Endometrial microvascular endothelial cells (primary cell): ENCODE measurements around a stretch of chr10.

GRCh38 chr10:3991961-3992317, 206.9 kb upstream of the KLF6 start:
- RAMPAGE, long total RNA: no peak

- RAMPAGE, long total RNA: no peak
Measured at GRCh38 chr10:4061967-4062509, 277.0 kb upstream of the KLF6 start.

DNA sequence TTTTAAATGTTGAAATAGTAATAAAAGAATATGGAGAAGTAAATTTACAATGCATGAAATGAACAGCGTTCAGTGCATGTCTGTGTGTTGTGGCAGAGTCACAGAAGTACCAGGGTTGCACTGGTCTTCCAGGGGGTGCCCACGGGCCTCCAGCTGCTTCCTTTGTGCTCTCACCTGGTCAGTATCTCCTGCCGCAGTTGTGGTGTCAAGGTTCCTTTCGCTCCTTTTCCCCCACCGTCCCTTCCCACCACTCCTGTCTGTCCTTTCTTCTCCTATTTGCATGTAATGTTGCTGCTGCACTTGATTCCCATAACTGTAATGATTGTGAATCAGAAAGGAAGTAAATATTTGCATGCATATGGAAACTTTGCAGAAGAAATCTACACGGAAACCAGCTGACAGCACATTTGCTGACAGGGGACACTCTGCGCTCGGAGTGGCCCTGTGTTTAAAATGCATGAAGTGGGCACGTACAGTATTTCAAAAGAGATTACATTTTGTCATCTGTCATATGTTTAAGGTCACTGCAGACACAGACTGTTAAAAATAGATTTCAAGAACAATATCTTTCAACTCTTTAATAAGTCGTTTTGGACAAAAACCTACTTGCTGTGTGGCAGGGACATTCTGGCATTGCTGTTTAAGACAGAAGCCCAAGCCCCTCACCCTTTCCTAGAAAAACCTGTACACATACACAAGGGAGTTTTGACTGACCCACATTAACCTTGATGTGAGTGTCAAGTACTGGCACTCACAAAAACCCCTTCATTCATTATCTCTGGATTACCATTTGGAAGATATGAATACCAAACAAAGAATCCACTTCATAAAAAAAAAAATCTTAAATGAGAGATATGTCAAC, 336.7 kb upstream of the KLF6 start:
- RAMPAGE, long total RNA: no peak

DNA sequence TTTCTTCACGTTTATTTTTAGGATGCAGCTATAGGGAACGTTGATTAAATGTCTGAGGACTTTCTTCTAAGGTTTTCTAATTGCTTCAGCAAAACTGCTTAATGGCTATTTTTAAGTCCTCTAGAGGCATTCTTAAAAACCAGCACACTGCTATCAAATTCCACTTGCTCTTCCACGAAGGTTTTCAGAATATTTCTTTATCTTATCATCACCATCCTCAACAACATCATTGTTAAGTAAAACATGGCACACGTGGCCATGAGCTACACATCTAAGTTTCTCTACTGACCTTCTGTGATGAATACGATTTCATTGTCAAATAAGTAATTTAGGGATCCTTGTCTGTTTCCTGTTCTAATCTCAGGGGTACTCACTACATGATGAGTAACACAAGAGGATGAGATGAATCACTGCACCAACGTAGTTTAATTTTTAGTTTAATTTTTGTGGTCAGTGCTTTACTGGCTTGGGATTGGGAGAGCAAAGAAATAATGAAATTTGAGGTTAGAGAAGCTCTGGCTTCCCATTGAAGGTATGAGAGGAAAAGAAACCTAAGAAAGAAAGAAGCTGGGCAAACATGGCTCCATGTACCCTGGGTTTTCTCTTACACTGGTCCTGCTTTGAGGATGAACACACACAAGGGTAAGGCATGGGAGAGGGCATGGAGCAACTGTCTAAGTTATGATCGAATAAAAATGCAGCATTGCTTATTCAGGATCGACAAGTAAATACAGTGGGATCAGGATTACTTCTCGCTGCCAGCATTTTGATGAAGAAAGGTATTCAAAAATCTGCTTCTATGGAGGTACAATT, 461.9 kb upstream of the KLF6 start:
- RAMPAGE, long total RNA: no peak

GRCh38 chr10:4372478-4373010, 453.5 kb upstream of the AKR1E2 start:
- RAMPAGE, long total RNA: no peak

GRCh38 chr10:4914133-4914899, 48.9 kb upstream of the AKR1C1 start:
- RAMPAGE, long total RNA: no peak

DNA sequence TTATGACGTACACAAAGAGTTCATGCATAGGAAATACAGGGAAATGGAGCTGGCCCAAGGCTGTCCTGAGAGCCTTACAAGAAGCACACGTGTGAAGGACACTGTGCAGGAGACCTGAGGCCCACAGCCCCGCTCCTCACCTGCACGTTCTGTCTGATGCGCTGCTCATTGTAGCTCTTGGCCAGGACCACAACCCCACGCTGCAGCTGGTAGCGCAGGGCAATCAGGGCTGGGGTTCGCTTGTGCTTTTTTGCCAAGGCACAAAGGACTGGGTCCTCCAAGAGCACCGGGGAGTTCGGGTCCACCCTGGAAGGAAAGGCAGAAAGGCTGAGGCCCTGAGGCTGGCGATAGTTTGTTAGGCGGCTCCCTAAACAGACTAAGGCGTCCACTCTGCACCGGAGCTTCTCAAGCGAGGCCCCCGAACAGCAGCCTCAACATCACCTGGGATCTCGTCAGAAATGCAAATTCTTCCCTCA, 8.4 kb downstream of the AKR1C2 start:
- RAMPAGE, long total RNA: no peak

DNA sequence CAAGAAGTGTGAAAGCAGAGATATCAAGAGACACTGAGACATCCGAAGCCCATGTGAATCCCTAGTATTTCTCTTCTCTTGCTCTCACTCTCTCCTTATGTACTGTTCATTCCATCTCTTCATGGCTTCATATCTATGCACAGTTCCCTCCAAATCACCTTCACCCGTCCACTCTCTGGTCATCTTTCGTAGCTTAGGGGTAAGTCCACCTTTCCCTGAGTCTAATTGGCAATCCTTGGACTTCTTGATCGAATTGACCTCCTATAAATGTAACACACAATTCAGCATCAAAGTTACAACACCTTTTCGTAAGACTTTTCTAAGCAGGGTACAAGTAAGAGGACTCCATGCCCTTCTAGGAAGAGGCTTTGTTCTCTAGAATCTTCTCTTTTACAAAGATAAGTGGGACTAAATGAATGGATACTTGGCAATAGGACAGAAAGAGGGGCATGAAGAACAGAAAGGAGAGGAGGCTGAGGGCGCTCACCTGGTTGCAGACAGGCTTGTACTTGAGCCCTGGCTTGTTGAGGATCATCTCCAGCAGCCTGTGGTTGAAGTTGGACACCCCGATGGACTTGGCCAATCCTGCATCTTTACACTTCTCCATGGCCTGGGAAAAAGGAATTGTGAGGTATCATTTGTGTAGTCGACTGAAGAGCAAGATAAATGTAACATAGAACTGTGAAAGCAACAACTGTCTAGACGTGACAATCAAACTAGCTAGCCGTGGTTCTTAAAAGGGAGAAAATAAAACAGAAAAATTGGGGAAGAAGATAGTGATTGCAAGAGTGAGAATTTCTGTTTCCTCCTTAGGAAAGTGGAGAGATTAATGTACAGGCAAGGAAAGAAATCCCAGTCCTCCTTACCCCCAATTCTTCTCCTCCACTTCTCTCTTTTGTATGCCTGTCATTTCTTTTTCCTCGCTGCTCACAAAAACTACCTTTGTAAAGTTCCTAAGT, 5.2 kb downstream of the AKR1C2 start:
- RAMPAGE, long total RNA: no peak

DNA sequence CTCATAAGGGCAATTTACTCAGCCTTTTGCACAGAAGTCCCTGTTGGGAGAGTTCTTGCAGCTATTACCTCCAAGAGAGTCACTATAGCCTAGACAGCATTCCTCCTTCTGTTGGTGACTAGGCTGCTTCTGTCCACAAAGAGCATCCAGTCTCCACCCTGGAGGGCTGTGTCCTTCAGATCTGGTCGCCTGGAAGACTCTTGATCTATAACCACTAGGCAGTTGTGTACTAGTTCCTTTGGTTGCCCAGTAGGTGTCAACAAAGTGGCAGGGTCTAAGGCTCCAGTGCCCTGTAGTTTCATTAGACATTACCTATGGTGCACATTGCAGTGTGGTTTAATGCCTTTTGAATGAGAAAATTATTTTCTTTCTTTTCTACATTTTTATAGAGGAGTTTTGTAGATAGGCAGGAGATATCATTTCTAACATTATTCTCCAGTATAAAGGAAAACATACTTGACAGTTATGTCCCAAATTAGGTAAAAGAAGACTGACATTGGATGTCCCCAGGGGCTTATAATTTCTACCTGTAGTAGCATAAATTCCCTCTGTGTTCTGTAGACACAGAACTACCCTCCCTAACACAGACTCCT, 11.4 kb upstream of the AKR1C2 start:
- RAMPAGE, long total RNA: no peak

- RAMPAGE, long total RNA: no peak
Measured at GRCh38 chr10:5020199-5020664, 16.6 kb upstream of the AKR1C2 start.

DNA sequence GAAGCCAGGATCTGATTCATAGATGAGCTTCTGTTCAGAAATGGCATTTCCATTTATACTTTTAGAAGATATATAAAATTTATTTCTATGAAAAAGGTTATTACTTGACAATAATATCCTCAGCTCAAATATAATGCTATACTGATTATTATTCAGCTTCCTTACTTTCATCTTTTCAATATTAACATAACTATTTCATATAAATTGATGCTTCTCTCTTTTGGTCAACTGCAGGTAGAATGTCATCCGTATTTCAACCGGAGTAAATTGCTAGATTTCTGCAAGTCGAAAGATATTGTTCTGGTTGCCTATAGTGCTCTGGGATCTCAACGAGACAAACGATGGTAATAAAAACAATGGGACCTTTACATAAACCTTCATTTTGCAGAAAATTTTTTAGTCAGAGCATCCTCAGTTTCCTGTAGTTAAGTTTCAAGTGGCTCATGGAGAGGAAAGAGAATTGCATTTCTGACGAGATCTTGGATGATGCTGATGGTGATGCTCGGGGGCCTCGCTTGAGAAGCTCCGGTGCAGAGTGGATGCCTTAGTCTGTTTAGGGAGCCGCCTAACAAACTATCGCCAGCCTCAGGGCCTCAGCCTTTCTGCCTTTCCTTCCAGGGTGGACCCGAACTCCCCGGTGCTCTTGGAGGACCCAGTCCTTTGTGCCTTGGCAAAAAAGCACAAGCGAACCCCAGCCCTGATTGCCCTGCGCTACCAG, 7.8 kb downstream of the AKR1C3 start:
- RAMPAGE, long total RNA: no peak

DNA sequence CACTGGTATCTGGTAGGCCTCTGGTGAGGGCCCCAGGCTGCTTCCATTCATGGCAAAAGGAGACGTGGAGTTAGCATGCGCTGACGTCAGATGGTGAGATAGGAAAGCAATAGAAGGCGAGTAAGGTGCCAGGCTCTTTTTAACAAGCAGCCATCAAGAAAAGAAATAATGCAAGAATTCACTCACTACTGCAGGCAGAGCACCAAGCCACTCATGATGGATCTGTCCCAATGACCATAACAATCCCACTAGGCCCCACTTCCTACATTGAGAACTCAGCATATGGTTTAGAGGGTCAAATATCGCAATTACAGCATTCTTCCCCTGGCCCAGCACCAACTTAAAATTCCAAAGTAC, 37.9 kb downstream of the AKR1C8 start:
- RAMPAGE, long total RNA: no peak

GRCh38 chr10:5147417-5147704, 37.6 kb downstream of the AKR1C8 start:
- RAMPAGE, long total RNA: no peak

DNA sequence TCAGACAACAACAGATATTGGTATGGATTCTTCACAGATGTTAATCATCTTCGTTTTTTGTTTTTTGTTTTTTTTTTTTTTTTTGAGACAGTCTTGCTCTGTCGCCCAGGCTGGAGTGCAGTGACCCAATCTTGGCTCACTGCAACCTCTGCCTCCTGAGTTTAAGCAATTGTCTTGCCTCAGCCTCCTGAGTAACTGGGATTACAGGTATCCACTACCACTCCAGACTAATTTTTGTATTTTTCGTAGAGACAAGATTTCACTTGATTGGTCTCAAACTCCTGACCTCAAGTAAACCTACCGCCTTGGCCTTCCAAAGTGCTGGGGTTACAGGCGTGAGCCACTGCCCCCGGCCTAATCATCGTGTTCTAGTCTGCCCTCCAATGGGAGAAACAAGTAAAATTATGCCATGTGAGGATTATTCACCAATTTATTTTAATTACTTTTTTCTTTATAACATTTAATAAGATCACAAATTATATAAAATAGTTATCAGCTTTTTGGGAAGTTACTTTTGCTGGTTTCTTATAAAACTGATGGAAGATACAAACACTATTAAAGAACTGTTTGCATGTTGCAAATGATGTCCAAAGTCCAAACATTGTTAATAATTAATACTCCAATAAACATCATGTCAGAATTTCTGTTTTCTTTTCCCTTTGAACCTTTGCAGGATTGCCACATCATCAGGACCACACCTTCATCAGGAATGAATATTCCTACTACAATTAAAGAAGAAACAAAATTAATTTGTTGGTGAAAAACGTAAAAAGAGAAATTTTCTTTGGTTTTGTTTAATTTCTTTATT, 877 bp upstream of the AKR1C4 start:
- RAMPAGE, long total RNA: no peak

GRCh38 chr10:5252281-5252780, 55.7 kb downstream of the AKR1C4 start:
- RAMPAGE, long total RNA: no peak

DNA sequence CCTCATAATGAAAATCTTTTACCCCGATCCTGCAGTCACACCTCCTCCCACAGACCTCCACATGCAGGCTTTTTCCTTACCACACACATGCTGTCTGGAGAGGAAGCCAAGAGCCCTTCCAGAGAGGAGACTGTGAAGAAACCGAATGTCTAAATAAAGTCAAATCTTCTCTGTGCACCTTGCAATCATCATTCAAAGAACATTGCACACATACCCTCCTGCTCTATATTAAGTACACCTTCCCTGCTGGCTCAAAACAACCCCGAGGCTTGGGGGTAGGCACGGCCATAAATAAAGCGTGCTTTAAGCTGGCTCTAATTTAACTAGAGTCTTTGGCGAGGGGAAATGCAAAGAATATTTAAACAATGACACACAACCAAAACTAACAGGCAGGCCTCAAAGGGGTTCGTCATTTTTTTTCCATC, 34.9 kb downstream of the CALML3 start:
- RAMPAGE, long total RNA: no peak

GRCh38 chr10:5584921-5585502, 60.3 kb downstream of the CALML3 start:
- RAMPAGE, long total RNA: no peak

- RAMPAGE, long total RNA: no peak
Measured at GRCh38 chr10:5587075-5587393, 62.3 kb downstream of the CALML3 start.

DNA sequence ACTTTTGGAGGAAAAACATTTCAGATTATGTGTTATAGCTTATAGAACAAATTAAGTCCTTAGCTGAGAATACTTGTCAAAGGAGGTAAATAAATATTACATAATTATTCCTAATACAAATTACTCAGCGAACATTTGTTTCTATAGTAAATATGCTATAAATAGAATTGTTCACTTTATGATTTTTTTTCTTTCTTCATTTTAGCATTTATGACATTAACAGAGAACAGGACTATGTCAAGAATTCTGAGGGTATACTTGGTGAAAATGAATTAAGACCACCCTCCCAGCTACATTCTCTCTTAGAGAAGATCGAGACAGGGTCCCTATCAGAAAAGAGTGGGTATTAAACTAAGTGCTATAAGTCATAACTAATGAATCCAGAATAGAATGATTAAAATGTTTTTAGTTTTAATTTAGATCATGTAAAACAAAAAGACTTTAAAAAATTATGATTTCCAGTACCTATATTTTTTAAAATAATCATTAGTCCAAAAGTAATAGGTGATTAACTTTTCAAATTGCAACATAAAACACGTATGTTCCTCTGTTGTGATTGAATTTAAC, 24.8 kb downstream of the TASOR2 start:
- RAMPAGE, long total RNA: no peak

- RAMPAGE, long total RNA: no peak
Measured at GRCh38 chr10:5748830-5749508, 64.3 kb downstream of the GDI2 start.